PFSK-1 (cell line): ENCODE data around the gene CNOT6L.

- RRBS, result no CpG with 5 or more reads among the region's 6 CpGs
These were observed 67.0 kb downstream of the SOWAHB start for GRCh38 chr4:76830866-76831350.

- RRBS, result no CpG with 5 or more reads among the region's 15 CpGs
These were observed 52.1 kb downstream of the CCNI start for GRCh38 chr4:77023523-77024285.

DNA sequence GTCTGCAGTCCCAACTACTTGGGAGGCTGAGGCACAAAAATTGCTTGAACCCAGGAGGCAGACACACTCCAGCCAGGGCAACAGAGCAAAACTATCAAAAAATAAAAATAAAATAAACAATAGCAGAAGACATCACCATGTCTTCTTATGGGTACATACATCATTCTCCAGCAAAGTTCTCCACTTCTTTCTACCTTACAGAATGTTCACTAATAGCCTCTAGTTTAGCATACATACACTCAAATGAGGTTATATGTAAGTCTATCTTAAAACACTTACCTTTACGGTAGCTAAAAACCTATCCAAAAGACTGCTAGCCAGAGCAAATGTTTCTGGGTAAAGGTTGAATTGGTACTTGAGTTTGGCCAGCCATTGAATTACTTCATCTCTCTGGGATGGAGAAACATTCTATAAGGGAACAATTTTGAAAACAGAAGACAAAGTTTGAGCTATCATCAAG is 17.5 kb downstream of the CCNI start:
- RRBS, result no CpG with 5 or more reads among the region's 1 CpG

- RRBS, result no CpG with 5 or more reads among the region's 5 CpGs
These were observed 2.2 kb upstream of the CCNG2 start for GRCh38 chr4:77154575-77155510.

DNA sequence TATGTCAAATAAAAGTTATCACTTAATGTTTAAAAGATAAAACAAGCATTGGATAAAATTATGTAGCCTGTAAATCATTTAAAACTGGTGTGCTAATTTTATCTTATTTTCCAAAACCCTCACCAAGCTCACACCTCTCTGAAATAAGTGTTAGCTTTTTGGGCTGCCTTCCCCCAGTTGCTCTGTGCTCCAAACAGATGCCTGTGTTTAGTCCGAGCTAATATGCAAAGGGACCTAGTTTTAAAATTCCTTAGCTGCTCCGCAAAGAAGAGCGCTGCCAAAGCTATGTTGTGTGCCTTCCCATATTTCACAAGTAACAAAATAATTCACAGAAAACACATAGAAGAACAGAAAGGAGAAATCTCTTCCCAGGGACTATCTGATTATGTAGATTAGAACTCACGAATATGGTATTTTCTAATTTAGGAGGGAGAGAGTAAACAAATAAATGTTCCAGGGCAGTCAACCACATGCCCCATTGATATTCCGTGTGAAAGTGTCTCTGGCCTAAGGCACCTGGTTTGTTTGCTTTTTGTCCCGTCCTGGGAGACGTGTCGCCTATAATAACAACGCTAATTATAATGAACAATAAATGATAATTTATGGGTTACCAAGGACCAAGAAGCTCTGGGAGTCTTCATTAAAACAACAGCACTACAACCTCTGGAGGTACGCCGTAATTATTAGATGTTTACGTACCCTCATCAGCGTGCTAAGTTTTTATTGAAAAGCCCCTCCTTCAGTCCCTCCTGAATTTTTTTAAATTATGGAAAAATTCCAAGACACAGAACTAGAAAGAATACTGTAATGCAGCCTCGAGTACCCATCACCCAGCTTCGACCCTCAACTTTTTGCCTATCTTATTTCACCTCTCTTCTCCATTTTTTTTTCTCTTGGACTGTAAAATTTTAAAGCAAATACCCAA is 1.2 kb upstream of the CCNG2 start:
- RRBS, result no CpG with 5 or more reads among the region's 15 CpGs

DNA sequence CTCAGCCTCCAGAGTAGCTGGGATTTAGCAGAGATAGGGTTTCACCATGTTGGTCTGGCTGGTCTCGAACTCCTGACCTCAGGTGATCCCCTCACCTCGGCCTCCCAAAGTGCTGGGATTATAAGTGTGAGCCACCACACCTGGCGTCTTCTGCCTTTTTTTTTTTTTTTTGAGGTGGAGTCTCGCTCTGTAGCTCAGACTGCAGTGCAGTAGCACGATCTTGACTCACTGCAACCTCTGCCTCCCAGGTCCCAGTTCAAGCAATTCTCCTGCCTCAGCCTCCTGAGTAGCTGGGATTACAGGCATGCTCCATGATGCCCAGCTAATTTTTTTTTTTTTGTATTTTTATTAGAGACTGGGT is 23.0 kb downstream of the CCNG2 start:
- RRBS, result no CpG with 5 or more reads among the region's 5 CpGs

GRCh38 chr4:77708240-77708654 is 102.6 kb downstream of the CXCL13 start:
- RRBS, result no CpG with 5 or more reads among the region's 10 CpGs

- RRBS, result no CpG with 5 or more reads among the region's 2 CpGs
These were observed 21.7 kb downstream of the CNOT6L start for GRCh38 chr4:77797288-77797981.

DNA sequence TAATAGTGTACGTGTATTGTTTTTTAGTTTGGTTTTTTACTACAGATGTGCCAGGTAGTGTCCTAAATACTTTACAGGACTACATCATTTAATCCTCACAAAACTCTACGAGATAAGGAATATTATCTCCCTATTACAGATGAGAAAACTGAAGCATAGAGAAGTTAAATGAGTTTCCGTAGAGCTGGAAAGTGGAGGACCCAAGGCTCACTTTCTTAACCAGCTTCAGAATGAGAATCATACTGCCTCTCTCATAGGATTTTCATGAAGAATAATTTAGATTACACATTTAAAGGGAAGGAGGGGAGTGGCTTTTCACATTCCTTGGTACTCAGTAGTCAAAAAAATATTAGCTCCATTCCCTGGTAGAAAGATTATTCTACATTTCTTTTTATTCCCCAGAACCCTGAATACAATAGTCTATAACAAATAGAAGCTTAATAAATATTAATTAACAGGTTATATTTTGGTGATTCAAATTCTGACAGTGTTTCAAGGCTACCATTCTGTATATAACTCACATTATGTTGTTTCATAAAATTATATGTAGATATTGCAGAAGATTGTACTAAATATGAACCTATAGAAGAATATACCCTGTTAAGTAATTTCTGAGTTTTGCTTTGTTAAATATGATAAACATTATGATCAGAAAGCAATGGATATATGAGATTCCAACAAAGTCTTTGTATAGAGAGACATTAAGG is 10.0 kb downstream of the CNOT6L start:
- RRBS, result no CpG with 5 or more reads among the region's 3 CpGs

- RRBS, result no CpG with 5 or more reads among the region's 3 CpGs
These were observed 7.4 kb downstream of the CNOT6L start for GRCh38 chr4:77811768-77812172.

DNA sequence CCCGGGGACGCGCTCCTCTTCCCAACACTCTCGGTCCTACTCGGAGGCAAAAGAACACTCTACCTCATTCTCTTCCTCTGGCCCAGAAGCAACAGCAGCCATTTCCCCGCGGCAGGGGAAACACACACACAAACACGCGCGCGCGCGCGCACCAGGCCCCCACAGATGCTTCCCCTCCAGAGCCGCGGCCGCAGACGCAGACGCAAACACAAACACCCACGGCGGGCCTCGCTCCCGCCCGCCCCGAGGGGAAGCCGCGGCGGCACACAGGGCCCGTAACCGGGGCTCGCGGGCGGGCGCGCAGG is at the start of gene CNOT6L:
TSS of gene CNOT6L (minus strand) at position 128 of the 305 bp plus-strand sequence.
- RRBS, result no CpG with 5 or more reads among the region's 35 CpGs

DNA sequence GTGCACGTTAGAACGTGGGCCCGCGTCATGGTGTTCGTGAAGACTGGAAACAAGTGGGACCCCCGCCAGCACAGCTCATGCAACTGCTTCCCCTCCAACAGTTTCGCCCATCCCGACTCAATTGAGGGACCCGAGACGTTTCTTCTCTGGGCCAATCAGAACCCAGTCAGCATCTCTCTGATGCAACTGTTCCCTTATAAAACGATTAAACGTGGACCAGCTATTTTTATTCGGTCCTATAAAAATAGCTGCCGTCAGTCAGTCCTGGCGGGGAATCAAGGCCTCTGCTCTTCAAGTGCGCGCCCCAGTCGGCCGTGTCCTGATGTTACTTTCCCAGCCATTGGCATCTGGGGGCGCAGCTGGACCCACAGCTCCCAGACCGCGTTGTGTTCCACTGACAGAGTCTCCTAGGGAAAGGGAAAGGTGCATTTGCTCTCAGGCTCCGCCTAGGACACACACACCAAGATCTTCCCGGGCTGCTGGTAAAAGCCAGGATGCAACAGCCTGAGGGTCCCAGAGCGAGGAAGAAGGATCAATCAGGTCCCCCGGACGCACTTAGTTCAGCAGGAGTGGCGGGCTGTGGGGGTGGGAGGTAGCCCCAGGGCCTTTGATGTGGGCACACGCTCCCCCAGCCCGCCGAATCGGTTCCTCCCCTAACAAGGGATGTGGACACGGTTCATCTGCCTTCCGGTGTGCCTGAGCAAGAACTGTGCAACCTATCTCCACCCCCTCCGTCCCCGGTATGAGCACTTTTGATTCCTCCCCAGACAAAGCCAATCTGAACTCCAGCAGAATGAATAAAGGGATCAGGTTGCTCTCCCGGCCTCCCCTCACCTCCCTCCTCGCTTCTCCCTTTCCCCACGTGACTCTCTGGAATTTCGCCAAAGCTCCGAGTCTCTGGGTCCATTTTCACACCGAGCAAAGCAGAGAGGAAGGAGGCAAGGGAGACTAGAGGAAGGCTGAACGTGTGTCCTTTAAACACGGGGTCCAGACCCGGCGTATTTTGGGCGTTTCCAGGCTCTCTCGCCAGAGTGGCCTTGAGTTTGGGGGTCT is 733 bp upstream of the FRAS1 start:
- RRBS, result 14% methylated on average over 5 of the region's 48 CpGs

DNA sequence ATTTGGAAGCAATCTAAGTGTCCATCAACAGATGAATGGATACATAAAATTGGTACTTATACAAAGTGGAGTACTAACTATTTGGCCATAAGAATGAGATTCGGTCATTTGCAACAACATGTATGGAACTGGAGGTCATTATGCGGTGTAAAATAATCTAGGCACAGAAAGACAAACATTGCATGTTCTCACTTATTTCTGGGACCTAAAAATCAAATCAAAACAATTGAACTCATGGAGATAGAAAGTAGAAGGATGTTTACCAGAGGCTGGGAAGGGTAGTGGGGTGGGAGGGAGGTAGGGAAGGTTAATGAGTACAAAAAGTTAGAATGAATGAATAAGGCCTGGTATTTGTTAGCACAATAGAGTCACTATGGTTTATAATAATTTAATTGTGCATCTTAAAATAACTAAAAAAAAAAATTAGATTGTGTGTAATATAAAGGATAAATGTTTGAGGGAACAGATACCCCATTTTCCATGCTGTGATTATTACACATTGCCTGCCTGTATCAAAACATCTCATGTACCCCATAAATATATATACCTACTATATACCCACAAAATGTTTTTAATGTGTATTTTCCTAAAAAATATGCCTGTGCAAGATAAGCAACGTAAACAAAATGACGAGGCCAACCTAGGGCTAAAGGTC is 76.1 kb downstream of the FRAS1 start:
- RRBS, result no CpG with 5 or more reads among the region's 4 CpGs

DNA sequence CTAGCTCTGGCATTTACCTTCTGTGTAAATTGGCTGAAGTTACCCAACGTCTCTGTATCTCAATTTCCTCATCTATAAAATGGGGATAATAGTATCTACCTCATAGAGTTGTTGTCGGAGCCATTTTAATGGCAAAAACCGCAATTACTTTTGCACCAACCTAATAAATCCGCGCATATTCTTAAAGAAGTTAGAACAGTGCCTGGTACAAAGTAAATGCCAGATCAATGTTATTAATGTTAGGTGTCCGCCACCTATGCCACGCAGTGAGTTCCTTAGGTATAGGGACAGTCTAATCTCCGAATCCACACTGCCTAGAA is 421 bp upstream of the ANXA3 start:
- RRBS, result no CpG with 5 or more reads among the region's 8 CpGs

GRCh38 chr4:78749984-78750503 is 26.1 kb upstream of the BMP2K start:
- RRBS, result no CpG with 5 or more reads among the region's 2 CpGs

GRCh38 chr4:78859331-78859854 is 79.8 kb downstream of the PAQR3 start:
- RRBS, result no CpG with 5 or more reads among the region's 2 CpGs

DNA sequence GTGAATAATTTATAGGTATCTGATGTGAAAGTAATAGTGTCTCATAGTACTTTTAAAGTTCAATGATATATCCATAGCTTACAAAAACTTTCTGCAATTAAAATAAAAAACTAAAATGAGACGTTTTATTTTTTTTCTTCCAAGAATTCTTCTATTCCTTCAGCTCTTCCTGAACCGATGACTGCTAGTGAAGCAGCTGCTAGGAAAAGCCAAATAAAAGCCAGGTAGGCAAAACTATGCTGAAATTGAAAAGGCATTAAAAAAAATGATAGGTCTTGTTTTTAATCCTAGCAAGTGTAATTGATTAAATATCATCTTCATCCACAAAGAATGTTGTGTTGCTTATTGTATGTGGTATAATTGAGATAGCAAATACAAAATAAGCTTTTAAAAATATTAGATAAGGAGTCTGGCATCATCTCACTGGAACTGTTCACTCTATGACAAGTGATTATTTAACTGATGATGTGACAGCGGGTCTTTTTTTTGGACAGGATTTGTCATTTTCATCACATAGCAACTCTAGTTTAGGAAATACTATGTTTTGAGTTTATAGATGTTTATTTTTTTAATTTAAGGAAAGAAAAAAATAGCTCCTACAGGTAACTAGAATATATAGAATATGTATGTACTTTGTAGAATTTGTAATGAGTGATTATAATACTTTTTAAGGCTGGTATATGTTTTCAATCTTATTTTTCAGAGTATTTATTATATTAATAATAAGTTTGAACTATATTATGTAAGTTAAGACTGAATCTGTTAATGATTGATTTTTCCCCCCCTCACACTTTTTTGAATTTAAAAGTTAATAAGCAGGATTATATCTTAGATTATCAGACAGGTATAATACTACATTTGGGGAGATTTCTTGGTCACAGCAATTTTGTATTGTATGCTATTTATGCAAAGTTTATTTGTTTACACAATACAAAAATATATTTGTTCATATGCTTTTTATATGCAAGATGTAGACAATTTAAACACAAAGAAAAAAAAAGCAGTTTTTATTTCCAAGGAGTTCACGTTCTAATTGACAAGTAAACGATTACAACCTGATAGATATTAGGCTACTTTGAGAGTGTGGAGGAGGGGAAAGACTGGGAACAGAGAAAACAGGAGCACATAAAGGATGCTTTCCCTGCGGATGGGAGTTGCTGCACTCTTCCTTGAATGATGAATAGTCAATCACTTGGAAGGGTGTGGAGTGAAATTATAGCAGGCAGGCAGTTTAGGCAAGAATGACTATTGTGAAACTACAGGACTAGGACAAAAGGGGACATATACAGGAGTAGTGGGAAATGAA is 77.5 kb downstream of the PAQR3 start:
- RRBS, result no CpG with 5 or more reads among the region's 6 CpGs

- RRBS, result no CpG with 5 or more reads among the region's 3 CpGs
These were observed 56.4 kb downstream of the ANTXR2 start for GRCh38 chr4:80016388-80017202.

- RRBS, result no CpG with 5 or more reads among the region's 3 CpGs
These were observed 236.8 kb downstream of the CFAP299 start for GRCh38 chr4:80572462-80572662.